Pulmonary lymph node (tissue), 1 donor: ENCODE measurements around a stretch of chr5.

- PRO-cap, result no peak
Measured at GRCh38 chr5:65102383-65102636, 333.6 kb downstream of the CWC27 start.

- PRO-cap, result no peak
Measured at GRCh38 chr5:65190170-65190813, 291.4 kb downstream of the ADAMTS6 start.

GRCh38 chr5:65479946-65481159 is 1.4 kb downstream of the ADAMTS6 start:
- PRO-cap, result no peak

DNA sequence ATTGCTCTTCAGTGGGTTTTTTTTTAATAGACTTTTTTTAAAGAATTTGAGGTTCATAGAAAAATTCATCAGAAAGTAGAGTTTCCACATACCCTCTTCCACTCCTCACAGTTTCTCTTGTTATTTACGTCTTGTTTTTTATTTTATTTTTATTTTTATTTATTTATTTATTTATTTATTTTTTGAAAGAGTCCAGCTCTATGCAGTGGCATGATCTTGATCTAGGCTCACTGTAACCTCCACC is 33.7 kb downstream of the SHLD3 start:
- PRO-cap, result no peak

- PRO-cap, result no peak
Measured at GRCh38 chr5:65818374-65819618, 96.8 kb downstream of the NLN start.

GRCh38 chr5:65970438-65971170 is 44.2 kb downstream of the ERBIN start:
- PRO-cap, result no peak

DNA sequence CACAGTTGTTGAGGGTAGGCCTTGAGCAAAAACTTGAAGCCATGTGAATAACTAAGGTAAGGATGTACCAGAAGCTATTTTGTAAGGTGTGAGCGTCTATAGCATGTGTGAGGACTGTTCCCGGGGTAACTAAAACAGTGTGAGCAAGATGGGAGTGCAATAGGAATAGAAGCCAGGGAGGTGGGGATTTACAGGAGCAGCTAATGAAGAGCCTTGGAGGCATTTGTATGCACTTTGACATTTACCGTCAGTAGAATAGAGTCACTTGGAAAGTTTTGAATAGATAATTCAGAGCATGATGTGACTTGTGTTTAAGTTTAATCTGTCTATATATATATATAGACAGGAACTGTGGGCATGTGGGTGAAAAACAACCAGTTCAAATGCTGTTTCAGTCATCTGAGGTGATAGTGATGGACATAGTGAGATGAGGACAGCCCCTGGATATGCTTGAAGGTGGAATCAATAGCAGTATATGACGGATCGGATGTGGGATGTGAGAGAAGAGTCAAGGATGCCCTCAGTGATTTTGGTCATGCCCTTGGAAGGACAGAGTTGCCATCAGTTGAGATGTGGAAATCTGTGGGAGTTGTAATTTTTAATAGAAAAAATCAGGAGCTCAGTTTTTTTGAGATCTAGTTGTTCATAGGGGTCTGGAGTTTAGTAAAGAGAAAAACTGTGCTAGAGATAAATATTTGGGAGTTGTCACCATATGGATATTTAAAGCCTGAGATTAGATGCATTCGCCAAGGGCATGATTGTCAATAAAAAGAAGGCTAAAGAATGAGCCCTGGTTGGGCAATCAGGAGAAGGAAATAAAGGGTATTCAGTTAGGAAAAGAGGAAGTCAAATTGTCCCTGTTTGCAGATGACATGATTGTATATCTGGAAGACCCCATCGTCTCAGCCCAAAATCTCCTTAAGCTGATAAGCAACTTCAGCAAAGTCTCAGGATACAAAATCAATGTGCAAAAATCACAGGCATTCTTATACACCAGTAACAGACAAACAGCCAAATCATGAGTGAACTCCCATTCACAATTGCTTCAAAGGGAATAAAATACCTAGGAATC is 78.7 kb downstream of the ERBIN start:
- PRO-cap, result no peak

DNA sequence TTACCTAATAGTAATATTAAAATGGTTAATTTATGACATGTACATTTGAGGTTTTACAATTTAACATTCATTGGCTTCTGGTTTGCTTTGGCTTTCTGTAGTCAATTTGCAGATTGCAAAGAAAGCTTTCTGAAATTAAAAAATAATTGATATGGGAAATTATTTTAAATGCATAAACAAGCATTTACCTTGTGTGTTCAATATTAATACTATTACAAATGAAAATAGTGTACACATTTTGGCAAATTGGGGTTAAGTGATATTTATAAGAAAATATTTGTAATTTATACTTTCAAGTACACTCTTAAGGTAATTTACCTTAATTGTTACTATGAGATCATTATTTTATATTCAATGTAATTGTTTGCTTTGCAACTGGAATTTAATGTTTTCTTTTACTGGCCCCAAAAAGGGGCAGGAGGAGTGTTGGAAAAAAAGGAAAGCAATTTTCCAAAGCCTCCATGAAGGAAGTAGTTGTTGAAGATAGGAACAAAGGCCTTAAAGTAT is 9.7 kb downstream of the SREK1 start:
- PRO-cap, result no peak

DNA sequence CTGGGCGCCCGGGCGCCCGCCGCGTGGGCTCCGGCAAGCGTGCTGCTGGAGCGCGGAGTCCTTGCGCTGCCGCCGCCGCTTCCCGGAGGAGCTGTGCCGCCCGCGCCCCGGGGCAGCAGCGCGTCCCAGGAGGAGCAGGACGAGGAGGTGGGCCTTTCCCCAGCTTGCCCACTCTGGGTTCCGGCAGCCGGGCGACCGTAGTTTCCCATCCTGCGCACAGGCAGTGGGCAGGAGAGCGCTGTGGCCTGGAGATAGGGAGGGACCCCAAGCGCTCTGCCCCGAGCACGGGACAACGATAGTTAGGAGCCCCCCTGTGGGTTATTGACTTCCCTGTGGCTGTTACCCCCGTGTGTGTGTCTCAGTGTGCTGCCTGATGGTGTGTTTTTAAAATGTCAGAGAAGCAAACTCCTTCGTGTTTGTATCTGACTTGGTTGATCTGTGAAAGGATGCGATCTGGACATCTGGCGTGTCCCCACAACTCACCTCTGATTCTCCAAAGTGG is 730 bp downstream of the MAST4 start:
- PRO-cap, result no peak

- PRO-cap, result bidirectional peak, plus-strand start at chr5:67166087, minus-strand start at chr5:67166010; unidirectional peak, plus-strand start at chr5:67166400
Measured at GRCh38 chr5:67165705-67166475, 30.7 kb downstream of the CD180 start.

DNA sequence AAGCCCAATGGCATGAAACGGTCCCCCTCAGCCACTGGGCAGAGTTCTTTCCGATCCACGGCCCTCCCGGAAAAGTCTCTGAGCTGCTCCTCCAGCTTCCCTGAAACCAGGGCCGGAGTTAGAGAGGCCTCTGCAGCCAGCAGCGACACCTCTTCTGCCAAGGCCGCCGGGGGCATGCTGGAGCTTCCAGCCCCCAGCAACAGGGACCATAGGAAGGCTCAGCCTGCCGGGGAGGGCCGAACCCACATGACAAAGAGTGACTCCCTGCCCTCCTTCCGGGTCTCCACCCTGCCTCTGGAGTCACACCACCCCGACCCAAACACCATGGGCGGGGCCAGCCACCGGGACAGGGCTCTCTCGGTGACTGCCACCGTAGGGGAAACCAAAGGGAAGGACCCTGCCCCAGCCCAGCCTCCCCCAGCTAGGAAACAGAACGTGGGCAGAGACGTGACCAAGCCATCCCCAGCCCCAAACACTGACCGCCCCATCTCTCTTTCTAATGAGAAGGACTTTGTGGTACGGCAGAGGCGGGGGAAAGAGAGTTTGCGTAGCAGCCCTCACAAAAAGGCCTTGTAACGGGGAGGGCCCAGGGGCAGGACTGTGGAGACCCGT is 30.0 kb downstream of the CD180 start:
- PRO-cap, result bidirectional peak, plus-strand start at position 375 of the sequence, minus-strand start at position 258 of the sequence

- PRO-cap, result bidirectional peak, plus-strand start at chr5:67207066, minus-strand start at chr5:67207071
Measured at GRCh38 chr5:67206776-67207563, 10.4 kb upstream of the CD180 start.

GRCh38 chr5:67257269-67257661 is 60.7 kb upstream of the CD180 start:
- PRO-cap, result no peak

DNA sequence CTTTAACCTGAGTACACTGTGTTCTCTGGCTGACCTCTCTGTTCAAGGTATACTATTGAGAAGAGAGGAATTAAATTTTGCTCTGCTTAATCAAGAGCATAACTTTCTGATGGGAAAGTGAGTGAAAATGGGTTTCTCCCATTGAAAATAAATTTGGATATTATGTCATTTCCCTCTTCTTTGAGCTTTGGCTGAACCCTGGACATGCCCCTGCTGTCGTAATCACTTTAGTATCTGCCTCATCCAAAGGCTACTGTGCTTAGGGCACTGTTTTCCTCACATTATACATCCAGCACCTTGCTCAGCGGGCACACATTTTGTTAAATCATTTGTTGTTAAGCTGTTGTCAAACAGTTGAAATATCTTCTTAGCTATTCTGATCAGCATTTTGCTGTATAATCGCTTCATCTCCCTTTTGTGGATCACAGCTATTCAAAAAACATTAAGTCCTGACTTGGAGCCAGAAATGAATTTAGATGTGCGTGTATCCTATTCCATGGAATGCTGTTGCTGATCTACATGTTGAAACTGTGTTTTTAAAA is 352.7 kb upstream of the CD180 start:
- PRO-cap, result no peak

DNA sequence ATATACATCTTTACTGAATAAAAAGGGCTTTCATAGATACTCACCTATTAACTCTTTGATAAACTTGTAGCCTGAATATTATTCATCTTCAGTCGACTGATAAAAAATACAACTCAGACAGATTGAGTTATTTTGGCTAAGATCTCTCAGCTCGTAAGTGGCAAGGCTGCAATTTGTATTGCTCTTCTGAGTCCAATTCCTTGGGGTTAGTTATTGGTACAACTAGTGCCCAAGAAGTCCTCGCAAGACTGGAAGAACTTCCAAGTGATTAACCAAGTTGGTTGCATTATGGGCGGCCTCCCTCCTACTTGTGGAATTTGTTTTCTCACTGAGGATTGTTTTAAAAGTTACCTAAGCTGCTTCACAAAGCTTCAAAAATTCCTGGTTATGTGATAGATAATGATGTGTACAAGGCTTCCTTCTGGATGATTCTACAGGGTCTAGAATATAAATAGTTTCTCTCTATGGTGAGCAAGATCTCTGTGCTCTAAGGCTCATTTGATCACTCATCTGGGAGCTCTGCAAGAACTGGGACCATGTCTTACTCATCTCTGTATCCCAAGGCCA is 450.0 kb upstream of the CD180 start:
- PRO-cap, result no peak

DNA sequence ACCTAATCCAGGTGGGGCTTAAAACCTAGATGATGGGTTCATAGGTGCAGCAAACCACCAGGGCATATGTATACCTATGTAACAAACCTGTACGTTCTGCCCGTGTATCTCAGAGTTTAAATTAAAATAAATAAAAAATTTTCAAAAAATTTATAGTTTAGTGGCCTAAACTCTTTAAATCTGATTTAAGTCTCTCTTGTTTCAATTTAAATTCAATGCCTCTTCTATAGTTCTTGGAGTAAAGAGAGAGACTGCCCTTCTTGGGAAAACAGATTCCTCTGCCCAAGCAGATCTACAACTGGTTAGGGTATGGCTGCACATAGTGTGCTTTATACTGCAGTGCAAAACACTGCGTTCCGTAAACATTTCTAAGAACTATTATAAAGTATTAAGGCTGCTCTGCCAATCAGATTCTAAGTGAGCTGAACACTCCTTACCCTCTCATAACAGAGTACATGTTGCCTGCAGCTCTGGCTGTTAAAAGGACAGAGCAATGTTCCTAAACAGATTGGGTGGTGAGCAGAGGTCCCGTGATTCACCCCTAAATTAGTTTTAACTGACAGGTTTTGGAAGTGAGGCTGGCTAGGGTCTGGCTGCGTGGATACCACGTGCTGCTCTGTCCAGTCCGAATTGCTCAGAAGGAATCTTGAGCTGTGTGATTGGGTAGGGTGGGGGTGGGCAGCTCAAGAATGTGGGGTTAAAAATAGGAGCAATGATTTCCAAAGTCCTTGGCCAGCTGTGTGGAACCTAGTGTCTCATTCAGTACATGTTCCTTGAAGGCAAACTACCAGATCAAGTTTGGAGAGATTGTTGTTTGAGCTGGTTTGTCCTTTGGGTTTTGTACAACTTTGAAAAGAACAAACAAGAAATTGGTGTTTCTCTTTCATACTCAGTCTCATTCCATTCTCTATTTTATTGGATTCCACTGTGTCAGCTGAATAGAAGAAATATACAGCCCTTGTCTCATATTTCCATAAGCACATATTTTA is 497.4 kb upstream of the CD180 start:
- PRO-cap, result no peak

GRCh38 chr5:67773326-67773874 is 442.2 kb upstream of the PIK3R1 start:
- PRO-cap, result no peak

GRCh38 chr5:67808281-67808710 is 407.3 kb upstream of the PIK3R1 start:
- PRO-cap, result no peak

DNA sequence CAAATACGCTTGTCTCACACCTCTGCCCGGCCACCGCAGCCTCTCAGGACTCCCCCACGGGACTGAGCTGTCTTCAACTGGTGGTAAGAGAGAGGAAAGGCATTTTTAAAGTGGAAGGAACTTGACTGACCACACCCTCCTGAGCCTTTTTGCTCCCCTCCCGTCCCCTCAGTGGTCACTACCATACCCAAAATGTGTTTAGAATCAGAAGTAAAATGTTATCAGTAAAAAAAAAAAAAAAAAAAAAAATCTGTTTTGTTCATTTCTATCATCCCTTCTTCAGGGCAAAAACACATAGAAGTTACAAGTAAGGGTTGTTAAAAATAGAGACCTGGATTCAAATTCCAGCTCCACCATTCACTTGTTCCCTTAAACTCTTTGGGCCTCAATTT is 174.1 kb upstream of the PIK3R1 start:
- PRO-cap, result bidirectional peak, plus-strand start at position 102 of the sequence, minus-strand start at position 64 of the sequence

GRCh38 chr5:68135057-68135358 is 80.5 kb upstream of the PIK3R1 start:
- PRO-cap, result no peak